Umbilical cord (tissue), 2 donors: ENCODE data around the genes UCP1 and GAB1.

- RAMPAGE, long total RNA = no peak
These were observed 182.8 kb downstream of the MAML3 start for GRCh38 chr4:139971070-139971723.

GRCh38 chr4:140028499-140029417, 125.2 kb downstream of the MAML3 start:
- RAMPAGE, long total RNA = no peak

GRCh38 chr4:140032703-140033402, 121.1 kb downstream of the MAML3 start:
- RAMPAGE, long total RNA = no peak

DNA sequence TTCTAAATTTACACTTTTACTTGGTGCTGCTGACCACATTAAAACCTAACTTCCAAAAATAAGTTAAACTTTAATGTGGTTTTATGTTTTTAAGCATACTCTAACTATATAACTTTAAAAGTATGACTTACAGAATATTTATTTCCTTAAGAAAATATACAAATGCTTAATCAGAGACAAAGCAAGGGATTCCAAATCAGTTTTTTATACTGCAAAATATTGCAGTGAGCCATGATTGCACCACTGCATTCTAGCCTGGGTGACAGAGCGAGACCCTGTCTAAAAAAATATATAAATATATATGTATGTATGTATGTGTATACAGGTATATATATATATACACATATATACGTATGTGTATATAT, 36.7 kb downstream of the MAML3 start:
- RAMPAGE, long total RNA = no peak

- RAMPAGE, long total RNA = no peak
These were observed 99.5 kb upstream of the MAML3 start for GRCh38 chr4:140253503-140253880.

- RAMPAGE, long total RNA = no peak
These were observed 80.1 kb upstream of the SCOC start for GRCh38 chr4:140293413-140293755.

DNA sequence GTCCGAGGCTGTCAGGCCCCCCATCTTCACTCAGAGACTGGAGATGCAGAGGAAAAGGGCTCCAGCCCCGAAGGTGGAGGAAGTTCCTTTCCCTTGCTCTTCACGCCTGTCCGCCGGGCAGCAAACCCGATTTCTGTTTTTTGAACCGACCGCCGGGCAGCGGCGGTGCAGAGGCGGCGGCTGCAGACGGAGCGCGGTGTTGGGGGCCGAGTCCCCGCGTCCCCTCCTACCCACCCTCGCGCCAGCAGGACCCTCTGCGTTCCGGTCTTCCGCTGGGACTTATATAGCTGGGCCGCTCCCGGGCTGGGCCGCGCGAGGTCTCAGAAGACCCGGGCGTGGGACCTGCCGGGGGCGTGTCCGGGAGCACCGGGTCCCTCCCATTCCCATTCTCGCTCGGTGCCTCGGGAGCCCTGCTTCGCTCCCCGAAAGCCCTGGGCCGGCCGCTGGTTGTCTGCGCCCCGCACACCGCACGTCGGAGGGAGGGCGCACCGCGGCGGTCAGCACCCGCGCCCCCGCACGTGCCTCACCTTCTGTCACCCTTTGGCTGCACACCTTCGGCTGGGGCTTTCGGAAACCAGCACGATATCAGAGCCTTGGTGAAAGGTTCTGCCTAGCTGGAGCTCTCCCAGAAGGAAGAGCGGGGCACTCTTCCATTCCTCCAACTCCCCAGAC, at the start of gene UCP1:
Gene UCP1, minus strand, starts transcription at position 256 of the 672 bp plus-strand sequence.
- RAMPAGE, long total RNA = no peak

DNA sequence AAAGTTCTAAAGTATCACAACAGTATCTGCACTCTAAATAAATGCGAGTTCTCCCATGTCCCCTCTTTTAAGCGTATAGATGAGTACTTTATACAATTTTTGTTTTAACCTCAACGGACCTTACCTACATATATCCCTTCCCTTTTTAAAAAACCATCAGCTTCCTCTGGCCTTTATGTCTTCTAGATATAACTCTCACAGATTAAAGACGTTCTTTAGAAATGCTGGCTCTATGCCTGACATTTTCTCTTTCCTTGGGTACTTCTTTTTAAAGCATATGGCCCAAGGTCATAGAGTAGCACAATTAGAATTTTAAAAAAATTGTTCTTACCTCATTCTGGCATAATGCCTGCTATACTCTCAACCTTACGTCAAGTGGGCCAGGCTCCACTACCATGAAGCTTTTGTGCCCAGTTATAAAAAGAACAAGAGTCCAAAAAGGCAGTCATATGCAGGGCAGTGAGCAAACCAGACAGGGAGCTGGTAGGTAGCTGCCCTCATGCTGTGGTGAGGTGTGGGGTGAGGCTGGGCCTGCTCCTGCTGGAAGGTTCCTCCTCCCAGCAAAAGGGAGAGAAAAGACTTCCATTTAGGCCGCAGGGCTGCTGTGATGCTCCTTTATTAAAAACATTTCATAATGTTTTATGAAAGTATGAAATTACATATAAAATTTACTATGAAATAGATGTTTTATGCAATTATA, 64.3 kb upstream of the UCP1 start:
- RAMPAGE, long total RNA = no peak

DNA sequence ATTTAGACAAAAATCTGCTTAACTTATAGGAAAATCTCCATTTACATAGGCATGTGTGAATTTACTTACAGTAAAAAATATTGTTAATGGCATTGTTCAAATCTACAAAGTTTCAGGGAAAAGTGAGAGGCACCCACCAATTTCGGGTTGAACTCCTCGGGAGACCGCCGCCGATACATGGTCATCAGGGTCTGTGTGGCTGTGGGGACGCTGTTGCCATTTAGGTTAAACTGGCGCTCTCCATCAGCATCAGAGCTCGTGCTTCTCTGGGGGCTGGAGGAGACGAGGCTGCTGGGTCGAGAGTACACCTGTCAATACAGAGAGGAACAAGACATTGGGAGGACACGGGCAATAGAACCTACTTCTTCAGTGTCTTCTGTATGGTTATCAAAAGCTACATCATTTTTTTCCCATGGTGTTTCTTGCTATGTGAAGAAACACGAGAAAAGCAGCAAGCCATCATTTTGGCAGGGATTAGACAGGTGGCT, 86.6 kb downstream of the TBC1D9 start:
- RAMPAGE, long total RNA = no peak

GRCh38 chr4:140856607-140857290, 100.6 kb upstream of the TBC1D9 start:
- RAMPAGE, long total RNA = no peak

- RAMPAGE, long total RNA = no peak
These were observed 150.8 kb downstream of the RNF150 start for GRCh38 chr4:140982455-140982874.

- RAMPAGE, long total RNA = no peak
These were observed 117.1 kb downstream of the RNF150 start for GRCh38 chr4:141016016-141016726.

- RAMPAGE, long total RNA = no peak
These were observed 1.6 kb downstream of the RNF150 start for GRCh38 chr4:141131726-141132064.

GRCh38 chr4:142416541-142416774, 429.6 kb downstream of the INPP4B start:
- RAMPAGE, long total RNA = no peak

GRCh38 chr4:142817245-142817796, 28.8 kb downstream of the INPP4B start:
- RAMPAGE, long total RNA = no peak

GRCh38 chr4:143336721-143337516, at the start of gene GAB1:
GAB1 (plus strand) TSS chr4:143336876.
- RAMPAGE, long total RNA = no peak

DNA sequence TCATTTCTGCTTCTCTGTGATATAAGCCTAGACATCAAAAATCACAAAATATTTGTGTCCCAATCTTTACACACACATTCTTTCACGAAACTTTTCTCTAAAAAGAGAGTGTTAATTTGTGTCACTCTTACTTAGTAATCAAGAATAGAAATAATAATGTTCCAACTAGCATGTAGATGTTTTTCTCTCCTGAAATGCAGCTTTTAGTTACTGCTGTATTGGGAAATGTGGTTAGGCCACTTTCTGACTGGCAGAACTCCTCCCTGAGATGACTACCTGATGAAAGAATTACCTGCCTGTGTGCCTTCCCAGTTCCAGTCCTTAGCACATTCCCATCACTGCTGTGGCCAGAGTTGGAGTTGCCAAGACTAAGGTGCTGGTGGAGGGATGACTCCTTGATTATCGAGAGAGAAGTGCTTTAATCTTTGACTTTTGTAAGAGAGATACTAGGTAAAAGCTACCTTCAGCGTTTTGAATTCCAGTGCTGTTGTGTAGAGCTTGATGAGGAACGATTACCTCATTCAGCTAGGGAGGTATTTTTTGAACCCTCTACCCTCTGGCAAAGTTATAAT, 9.5 kb downstream of the GAB1 start:
- RAMPAGE, long total RNA = no peak

DNA sequence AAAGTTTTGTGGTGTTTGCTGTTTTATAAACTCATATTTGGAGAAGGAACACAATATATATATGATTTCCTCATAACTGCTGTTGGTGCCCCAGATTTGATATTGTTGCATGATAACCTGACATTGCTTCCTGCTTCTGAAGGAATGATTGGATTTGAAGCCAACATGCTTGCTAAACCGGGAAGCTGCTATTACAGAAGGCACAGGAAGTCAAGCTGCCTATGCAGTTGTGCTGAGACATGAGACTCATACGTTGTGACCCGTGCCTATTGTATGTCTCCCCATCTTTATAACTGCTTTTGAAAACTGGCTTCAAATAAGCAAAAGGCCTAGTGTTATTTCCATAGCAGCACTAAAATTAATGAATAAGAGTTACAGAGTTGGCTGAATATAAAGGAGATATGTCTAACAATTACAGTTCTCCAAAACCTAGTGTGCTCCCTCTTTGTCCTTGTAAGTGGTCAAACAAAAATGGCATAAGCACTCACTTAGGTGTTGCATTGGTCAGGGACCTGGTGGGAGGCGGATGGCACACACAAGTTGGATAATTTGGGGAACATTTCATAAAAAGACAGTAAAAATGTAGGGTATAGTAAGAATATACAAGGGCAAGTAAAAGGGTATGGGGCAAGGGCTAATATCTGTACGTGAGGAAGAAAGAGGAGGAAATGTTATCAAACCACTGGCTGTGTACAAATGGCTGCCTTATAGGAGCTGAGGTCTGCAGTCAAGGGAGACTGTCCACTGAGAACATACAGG, 33.1 kb downstream of the GAB1 start:
- RAMPAGE, long total RNA = no peak

DNA sequence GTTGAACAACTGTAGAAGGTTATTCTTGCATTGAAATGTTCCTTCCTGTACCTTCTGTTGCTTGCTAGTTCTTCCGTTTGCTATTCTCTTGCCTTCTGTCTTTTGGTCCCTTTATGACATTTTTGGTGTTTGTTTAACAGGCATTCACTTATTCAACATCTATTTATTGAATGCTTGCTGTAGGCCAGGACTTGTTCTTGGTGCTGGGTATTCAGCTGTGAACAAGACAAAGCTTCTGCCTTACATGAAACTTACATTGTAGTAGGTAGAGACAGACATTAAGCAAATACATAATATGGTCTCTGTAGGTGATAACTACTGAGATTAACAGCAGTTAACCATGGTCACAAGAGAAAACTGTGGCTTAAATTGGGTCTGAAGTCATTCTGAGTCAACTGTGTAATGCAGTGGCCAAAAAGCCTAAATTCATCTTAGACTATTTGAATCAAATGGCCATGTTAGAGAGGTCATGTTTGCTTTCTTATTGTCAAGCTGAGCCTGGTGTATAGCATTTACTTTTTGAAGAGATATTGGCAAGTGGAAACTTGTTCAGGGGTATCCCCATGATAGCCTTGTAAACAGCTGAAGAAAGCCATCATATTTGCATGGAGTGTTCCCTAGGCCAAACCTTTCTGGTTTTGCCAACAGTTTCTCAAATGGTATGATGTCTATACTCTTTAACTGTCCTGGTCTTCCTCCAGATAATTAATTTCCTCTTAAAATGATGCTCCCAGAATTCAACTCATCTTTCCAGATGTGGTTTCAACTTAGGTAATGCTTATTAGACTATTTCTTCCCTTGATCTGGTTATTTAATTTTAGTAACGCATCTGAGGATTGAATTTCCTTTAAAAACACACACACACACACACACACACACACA, 35.8 kb downstream of the GAB1 start:
- RAMPAGE, long total RNA = no peak

GRCh38 chr4:143395544-143396576, 59.2 kb downstream of the GAB1 start:
- RAMPAGE, long total RNA = no peak